Pericardium (tissue), 1 donor: ENCODE results near the genes MCIDAS and SLC38A9.

- RRBS = under 1% methylated on average over 21 of the region's 28 CpGs
Observed at GRCh38 chr5:53481811-53482242, 1.4 kb downstream of the FST start.

- RRBS = no CpG with 5 or more reads among the region's 6 CpGs
Observed at GRCh38 chr5:53601606-53602037, 41.2 kb downstream of the NDUFS4 start.

DNA sequence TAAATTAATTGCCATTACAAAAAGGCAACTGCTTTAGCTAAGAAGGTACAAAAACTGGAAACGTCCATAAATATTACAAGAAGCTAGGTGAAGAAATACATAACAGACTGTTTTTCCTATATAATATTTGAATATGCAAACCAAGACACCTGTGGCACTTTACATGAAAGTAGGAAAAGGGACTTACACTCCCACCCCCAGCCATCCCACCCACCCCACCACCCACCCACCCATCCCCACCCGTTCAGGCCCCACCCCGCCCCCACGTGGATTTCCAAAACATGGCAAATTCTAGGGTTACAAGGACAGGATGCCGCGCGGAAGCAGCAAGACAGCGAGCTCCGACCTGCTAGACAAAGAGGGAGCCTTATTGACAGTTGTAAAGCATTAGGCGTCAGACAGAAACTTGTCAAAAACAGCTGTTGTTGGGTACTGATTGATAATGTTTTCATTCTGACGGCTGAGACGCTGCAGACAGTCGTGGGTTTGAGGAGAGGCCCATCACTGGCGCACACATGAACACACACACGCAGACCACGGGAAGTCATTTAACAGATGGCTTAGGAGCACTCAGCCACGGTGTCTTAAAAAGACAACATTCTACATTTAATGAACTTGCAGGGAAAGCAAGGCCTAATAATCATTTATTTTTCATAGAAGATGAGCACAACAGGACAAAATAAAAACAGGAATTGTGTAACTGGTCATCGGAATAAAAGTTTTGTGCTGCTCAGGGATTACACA, 323.9 kb downstream of the NDUFS4 start:
- RRBS = no CpG with 5 or more reads among the region's 18 CpGs

GRCh38 chr5:53984028-53984811, 326.2 kb downstream of the ARL15 start:
- RRBS = no CpG with 5 or more reads among the region's 3 CpGs

DNA sequence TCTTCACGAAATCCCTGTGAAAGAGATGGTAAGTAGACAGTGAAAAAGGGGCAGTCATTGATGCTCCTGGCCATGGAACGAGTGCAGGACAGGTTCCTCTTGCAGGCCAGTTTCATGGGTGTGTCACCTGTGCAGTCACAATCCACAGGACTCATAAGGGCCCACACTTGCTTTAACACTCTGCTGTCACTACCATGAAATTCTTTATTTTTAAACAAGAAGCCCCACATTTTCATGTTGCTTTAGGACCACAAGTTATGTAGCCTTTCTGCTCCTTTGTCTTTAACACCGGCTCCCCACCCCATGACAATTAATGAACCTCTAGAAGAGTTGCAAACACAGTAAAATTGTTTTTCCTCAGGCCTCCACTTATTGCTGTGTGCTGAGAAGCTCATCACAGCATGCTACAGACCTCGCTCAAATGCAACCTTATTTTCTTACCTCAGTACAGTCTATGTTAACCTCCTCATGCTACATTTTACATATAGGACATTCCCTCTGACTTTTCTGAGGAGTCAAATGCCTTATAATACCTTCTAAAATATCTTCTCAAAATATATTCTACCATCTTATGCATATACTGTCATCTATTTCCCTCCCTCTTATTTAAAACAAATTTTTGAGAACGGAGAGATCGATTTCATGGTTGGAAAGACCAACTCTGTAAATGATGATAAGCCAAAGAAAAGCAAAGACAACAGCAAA, 293.9 kb downstream of the ARL15 start:
- RRBS = no CpG with 5 or more reads among the region's 6 CpGs

DNA sequence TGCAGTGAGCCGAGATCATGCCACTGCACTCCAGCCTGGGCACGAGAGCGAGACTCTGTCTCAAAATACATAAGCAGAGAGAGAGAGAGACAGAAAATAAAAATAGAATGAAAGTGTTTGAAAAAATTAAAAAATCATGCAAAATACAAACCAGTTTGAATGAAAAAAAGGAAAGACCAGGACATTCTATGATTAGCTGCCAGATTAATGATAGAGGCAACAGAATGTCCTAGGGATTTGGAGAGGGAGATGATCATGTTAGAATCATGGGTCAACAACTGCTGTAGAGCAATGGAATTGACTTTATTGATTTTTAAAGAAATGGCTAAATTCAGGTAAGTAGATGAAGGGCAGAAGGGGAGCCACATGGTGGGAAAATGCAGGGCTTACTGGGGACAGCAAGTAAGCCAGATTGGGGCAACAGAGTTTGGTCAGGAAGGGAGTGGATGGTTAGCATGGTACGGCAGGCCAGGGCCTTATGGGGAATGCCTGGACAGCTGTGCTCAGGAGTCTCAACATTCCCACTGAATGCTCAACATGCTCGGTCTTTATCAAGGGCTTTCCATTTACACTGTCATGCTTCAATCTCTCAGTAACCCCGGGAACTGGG, 263.8 kb downstream of the ARL15 start:
- RRBS = no CpG with 5 or more reads among the region's 6 CpGs

DNA sequence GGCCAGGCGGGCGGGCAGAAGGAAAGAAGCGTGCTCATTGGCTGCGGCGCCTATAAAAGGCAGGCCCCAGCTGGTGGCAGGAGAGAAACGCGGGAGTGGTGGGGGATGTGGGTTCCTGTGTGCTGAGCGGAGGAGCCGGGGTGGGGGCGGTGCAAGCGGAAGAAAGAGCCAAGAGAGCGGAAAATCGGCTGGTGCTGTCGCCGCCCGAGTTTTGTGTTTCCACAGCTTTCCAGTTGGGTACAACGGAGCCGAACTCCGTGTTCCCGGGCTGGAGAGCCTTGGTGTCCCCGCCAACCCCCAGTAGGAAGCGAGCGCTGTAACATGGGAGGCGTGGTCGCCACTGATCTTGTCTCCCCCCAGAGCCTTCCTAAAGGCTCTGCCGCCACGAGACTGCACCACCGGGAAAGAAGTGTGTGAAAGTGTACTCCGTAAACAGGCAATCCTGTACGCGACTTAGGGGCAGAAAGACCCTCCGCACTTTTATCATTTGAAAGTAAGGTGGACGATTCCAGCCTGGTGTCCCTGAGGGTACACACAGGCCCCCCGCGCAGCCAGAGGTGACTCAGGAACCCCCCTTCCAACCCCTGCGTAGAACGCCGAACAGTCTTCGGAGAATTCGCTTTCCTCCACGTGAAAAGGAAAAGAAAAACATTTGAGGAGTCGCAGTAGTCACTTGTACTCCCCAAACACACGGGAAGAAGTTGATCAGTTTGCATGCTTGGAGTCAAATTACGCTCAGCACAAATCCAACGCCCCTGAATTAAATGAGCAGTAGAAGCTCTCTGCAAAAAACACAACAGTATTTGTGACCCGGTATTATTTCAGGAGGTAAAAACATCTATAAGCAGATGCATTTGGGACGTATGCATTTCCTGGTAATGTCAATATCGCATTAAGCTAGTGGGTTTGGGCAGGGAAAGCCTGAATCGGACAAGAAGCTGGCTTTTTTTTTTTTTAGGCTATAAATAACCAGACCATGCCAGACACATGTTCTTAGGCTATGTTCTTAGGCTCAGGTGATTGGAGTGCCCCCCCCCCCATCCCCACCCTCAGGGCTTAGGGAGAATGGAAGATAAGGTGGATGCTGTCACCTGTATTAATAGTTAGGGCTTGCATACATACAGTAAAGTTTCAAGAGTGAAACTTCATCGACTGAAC, 638 bp upstream of the ARL15 start:
- RRBS = no CpG with 5 or more reads among the region's 50 CpGs

DNA sequence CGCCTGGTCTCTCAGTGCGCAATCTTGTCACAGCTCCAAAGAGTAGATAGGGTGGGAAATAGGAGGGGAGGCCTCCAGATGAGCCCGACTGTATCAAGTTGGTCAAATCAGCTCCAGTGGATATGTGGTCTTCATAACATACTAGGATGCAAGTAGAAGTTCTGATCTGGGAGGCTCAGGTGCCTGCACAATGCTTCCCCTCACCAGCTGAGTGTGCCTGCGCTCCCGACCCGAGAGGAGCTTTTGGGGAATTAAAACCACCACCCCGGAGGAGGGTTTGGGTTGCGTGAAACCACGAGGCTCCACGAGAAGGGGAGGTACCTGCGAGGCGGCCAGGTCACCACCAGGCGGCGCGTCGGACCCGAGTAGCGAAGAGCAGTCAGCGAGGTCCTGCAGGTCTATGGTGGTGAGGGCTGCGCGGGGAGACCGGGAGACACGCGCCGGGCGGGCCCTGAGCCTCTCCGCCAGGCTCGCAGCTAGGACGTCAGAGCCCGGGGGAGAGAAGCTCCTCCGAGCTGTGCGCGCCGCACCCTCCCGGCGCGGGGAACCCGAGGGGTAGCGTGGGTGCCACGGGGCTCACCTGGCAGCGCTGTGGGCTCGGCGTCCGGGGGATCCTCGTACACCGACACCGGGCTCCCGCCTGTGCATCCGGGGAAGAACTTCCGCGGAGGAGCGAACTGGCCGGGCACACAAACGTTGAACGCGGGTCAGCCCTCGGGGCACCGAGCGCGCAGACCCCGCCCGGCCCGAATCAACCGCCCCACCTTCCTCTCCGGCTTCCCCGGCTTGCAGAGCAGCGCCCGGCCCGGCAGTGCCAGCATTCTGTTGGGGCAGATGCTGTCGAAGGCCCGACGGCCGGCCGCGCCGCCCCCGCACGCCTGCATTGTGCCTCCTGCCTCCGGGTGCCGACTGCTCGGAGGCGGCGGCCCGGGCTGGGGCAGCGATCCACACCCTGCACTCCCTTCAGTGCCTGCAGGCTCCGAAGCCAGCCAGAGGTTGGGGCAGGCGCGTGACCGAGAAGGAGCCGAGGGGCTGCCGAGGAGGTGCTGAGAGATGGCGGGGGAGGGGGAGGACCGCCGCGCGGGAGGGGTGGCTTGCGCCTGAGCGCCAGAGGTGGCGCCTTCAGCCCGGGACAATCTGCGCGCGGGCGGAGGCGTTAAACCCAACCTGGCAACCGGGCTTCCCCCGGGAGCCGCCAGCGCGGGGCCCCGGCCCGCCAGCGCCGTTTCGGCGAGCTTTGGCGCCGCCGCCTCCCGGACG, at the start of gene MCIDAS:
Gene MCIDAS, minus strand, starts transcription at position 1,061 of the 1,260 bp plus-strand sequence.
- RRBS = 3% methylated on average over 58 of the region's 121 CpGs

GRCh38 chr5:55440042-55440407, 94.7 kb downstream of the PLPP1 start:
- RRBS = no CpG with 5 or more reads among the region's 6 CpGs

DNA sequence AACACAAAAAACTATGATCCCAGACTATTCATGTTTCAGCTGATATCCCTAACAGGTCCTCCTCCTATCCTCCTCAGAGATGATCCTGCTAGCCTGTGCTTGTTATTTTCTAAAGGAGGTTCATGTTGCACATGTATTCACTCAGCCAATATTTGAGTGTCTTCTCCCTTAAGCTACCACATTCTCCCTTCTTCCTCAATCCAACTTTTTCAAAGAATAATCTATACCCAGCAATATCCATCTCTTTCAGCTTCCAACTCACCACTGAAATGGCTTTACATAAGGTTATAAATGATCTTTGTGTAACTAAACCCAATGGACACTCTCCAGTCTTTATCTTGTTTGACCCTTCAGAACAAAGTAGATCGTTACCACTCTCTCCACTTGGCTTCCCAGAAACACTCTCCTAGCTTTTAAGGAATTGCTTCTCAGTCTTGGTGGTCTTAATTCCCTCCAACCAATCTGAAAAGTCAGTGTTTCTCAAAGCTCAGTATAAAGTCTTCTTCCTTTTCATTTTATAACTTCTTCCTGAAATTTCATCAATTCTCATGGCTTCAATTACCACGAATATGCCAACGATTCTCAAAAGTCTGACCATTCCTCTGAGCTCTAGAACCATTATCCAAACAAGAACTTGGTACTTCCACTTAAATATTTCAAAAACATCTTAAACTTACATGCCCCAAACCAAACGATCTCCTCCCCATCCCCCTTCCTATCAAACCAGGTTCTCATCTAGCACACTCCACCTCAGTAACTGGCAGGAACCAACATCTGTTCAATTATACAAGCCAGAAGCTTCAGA, 19.3 kb downstream of the PLPP1 start:
- RRBS = no CpG with 5 or more reads among the region's 4 CpGs

DNA sequence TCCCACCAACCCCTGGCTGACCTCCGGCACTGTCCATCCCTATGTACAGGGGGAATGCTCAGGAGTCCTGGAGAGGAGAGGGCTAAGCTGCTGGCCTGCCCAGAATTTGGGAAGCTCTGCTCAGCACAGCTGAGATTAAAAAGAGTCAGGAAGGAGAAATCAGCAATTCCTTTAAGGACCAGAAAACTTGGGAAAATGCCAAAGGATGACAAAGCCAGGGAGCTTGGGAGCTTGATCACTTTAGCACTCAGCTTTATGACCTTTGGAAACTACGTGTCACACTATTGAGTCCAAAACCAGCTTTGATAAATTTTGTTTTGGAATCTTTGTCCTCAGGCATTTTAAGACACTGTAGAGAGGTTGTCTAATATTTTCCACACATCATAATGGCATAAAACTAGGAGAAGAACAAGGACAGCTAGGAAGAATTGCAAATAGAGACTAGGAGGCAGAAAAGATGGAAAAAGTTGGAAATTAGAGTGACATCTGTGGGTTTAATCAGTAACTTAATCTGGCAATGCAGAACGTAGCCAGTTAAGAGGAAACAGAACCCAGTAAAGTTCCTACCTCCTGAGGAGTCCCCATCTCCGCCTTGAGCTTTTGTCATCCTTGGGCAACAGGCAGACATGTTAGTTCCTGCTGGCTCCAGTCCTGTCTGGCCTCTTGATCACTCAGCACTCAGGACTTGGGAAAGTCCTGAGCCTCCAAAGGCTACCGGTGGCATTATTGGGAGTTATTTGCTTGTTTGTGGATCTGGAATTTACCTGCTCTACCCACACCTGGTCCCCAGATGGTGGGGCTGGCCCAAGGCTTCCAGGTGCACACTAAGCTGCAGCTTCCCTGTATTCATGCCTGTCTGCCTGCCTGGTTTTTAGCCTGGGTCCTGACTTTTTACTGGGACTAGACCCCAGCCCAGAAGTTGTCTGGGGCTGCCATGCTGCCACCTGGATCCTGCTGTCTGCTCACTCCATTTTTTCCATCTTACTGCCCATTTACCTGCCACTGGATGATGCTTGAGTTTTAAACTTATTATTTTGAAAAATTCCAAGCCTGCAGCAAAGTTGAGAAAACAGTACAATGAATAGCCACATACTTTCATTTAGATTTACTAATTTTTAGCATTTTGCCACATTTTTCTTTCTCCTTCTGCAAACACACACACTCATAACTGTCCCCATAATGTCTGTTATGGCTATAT, 62.8 kb upstream of the PLPP1 start:
- RRBS = no CpG with 5 or more reads among the region's 5 CpGs

DNA sequence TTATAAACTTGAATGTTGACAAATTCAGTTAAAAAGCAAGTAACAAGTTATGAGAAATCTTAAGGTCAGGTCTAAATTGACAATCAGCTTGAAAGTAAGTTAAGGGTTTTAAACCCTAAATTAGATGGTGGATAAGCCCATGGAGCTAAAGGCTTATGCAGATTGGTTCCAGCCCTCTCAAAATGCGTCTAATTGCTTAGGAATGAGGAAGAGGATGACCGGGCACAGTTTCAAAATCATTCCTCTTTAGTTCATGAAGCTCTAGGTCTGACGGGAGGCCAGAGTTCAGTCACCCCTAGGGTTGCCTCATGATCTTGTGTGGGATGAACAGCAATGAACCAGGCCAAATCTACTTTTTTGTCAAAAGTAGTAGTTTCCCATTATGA, 75.5 kb downstream of the SLC38A9 start:
- RRBS = no CpG with 5 or more reads among the region's 3 CpGs

DNA sequence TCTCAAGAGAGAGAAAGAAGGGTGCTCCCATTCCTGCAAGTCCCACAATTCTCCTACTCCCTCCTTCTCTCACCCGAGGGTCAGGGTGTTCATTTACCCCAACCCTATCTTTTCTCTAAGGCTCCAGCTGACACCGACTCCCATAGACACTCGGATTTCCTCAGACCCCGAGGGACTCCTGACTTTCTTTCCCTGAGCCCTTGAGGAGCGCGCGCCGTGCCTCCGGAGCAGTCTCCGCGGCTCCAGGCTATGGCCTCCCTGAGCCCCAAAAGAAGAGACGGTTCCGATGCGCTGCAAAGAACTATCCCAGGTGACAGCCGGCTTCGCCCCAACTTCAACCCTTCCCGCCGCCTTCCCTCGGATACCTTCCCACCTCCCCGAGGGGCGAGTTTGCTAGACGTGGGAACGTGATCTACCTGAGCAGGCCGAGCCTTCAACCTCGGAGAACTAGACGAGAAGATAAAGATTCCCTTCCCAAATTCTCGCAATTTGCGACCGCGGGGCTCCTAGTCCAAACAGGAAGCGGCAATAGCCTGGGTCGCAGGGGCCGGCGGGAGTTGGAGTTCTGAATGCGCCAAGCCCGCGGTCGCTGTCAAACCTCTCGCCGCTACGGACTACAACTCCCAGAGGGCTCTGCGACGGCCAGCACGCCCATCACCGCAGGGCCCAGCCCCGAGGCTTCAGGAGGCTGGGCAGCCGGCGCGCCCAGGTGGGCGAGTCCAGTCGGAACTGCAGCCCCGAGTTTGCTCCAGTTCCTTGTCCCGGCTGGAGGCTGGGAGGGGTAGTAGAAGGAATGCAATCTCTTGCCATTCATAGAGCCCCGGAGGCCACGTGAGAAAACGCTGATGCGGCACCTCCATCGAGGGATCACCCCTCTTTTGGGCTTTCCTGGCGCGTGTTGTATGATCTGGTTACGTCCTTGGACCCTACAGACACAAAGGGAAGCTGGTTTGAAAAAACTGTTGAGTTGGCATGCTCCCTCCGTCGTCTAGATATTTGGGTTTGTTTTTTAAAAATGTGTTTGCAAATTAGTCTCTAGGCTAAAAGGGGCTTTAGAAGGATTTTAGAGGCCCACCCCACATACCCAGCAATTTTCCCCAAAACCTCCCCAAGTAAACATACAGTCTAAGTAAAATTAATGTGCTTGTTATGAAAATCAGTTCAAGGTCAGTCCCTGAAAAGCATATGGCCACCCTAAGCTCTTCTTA, at the start of gene SLC38A9:
Gene SLC38A9, minus strand, starts transcription at position 524 of the 1,208 bp plus-strand sequence.
- RRBS = 2% methylated on average over 13 of the region's 63 CpGs

DNA sequence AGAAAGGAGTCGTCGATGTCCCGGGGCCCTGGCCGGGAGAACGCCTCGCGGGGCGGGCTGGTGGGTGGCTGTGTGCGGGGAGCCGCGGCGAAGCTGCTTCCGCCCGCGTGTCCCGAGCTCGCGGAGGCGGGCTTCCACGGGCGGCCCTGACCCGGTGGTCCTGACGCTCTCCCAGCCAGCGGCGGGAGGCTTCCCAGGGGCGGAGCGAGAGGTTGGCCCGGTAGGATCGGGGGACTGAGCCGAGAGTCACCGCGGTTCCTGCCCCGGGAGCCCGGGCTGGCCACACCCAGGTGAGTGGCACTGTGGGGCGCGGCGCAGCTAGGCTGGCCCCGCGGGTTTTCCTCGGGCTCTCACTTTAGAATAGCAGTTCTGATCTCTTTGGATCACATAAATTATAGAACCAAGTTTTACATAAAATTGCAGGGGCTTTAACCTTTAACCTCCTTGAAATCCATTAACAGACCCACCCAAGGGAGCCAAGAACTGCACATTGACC, 29.3 kb upstream of the IL31RA start:
- RRBS = 8% methylated on average over 15 of the region's 40 CpGs

GRCh38 chr5:55853289-55853708, 2.1 kb downstream of the IL31RA start:
- RRBS = no CpG with 5 or more reads among the region's 2 CpGs

DNA sequence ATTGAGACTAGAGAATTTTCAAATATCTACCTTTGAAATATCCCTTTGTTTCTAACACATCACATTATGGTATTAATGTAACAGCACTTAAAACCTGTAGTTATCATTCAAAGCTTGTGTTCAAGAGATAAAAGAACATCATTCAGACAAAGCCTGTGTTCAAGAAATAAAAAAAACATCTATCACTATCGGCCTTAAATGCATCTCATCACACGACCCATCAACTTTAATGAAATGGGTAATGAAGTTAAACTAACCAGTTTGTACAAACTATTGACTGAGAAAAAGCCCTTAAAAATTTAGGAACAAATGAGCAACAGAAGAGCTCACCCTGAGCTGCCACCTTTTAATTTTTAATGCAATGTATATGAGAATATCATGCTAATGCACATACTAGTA, 57.8 kb downstream of the IL6ST start:
- RRBS = no CpG with 5 or more reads among the region's 2 CpGs

DNA sequence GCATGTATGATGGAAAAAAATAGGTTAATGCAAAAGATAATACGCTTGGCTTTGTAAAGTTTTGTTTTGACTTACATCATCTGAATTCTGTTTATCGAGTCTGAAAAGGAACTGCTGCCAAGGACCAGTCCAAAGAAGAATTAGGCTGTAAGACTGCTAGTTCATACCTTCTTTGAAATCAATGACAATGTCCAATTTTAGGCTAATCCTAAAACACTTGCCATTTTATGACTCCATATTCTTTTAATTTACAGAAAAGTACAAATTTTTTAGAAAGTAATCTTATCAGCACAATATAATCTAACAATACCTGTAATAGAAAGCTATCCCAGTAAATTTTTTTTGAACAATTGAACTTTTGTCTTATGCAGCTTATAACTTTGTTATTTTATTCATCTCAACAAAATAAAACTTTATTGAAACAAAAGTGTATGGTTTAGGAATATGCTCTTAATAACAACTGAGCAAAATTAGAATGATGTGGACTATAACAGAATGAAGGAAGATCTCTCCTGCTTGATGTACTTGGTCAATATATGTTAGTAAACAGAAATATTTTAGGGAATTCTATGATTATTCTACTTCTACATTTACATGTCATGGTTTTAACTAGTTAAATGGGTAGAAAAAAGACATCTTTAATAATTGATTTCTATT, 57.2 kb downstream of the IL6ST start:
- RRBS = no CpG with 5 or more reads among the region's 2 CpGs

DNA sequence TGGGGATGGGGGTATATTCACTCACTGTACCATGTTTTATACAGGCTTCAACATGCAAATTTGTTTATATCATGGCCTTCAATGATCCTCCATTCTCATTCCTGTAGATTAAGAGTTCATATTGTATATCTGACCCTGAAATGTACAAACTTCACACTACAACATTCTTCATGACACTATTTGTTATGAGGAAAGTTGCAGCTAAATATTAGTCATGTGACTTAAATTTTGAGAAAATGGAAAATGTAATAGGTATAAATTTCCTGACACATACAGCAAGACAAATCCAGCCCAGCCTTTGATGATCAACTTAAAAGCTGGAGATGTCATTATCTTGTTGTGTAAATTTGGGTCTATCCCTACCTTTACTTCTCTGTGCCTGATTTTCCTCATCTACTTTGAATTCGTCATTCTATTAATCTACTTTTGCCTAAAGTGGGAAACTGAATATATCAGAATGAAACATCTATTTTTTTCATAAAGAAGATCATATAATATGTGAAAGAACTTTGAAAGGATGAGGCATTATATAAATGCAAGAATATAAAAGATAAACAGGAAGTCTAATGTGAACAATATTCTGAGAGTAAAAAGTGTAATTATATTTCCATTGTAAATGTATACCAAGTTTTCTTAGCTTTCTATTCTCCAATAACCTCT, 55.8 kb downstream of the IL6ST start:
- RRBS = no CpG with 5 or more reads among the region's 1 CpG

DNA sequence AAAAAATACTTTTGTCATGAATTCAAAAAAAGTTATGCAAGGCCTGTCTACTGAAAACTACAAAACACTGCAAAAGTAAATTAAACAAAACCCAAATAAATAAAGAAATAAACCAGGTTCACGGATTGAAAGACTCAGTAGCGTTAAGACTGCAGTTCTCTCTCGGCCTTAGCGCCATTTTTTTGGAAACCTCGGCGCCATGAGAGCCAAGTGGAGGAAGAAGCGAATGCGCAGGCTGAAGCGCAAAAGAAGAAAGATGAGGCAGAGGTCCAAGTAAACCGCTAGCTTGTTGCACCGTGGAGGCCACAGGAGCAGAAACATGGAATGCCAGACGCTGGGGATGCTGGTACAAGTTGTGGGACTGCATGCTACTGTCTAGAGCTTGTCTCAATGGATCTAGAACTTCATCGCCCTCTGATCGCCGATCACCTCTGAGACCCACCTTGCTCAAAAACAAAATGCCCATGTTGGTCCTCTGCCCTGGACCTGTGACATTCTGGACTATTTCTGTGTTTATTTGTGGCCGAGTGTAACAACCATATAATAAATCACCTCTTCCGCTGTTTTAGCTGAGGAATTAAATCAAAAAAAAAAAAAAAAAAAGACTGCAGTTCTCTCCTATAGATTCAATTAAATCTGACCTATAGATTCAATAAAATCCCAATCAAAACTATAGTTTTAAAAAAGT, 50.2 kb downstream of the IL6ST start:
- RRBS = no CpG with 5 or more reads among the region's 17 CpGs